ENCODE measurements around a stretch of chr15.

DNA sequence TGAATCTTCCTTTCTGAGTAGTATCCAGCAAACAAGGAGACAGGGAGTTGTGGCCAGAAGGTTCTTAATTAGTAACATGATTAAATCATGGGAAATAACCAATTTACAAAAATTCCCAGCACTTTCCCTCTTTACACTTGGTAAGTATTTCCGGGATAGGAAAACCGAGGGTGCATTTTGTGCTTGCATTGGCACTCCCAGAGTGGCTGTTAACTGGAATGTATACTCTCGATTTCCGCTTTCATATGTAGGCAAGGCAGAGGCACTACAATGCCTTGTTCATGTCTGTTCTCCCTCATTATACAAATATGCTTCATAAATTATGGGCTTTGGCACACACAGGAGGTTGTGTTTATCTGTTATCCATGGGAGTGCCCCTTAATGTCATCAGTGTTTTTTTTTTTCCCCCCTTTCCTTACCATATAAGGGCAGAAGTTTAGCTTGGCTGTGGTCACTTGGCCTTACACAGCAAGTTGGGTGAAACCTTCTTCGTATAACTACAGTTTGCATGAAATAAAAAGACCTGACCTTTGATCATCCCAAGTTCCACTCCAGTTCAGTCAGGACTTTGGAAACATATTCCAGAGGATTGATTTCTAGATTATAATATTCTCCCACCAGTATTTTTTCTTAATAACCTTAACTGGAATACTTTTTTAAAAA lies 8.7 kb downstream of the TPM1 start:
- PRO-cap, 6 experiments = peak in 1 of 6 experiments; most common plus-strand start position 492 of the sequence (in 1); most common minus-strand start position 215 of the sequence (in 1)
- RAMPAGE, long total RNA, 2 experiments = no peak in any of the 2 experiments
- RRBS = no CpG with 5 or more reads among the region's 5 CpGs

- PRO-cap, 6 experiments = peak in 1 of 6 experiments; most common plus-strand start chr15:63060890 (in 1)
- RAMPAGE, long total RNA, 2 experiments = no peak in any of the 2 experiments
- RRBS = 25% methylated on average over 3 of the region's 9 CpGs
Measured at GRCh38 chr15:63060532-63061028, 18.0 kb downstream of the TPM1 start.

DNA sequence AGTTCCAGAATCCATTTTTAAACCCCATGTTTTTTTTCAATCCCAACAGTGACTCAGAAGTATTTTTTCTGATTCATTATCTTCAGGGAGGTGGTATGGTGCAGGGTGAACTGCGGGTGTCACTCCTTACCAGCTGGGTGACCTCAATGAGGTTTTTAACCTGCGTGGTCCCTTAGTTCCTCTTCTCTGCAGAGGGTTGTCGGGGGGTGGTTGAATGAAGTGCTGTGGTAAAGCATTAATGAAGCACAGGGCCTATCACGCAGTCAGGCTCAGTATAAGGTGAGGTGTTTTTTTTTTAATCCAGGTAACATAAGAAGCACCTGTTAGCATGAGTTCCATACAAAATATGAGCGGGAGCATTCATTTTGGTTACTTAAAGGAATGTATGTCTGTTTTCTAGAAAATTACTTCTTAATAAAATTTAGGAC lies 14.4 kb downstream of the RAB8B start:
- PRO-cap, 6 experiments = no peak in any of the 6 experiments
- RAMPAGE, long total RNA, 2 experiments = no peak in any of the 2 experiments
- RRBS = no CpG with 5 or more reads among the region's 5 CpGs

DNA sequence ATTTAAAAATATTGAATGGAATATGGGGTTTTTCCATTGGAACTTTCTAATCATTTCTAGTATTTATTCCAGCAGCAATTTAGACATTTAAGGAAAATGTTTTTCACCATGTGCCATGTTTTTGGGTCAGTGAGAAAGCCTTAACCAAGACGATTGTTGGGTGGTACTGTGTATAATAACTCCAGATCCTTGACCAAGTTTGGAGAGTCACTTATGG lies 27.8 kb downstream of the RAB8B start:
- PRO-cap, 6 experiments = no peak in any of the 6 experiments
- RAMPAGE, long total RNA, 2 experiments = no peak in any of the 2 experiments
- RRBS = no CpG with 5 or more reads among the region's 1 CpG

DNA sequence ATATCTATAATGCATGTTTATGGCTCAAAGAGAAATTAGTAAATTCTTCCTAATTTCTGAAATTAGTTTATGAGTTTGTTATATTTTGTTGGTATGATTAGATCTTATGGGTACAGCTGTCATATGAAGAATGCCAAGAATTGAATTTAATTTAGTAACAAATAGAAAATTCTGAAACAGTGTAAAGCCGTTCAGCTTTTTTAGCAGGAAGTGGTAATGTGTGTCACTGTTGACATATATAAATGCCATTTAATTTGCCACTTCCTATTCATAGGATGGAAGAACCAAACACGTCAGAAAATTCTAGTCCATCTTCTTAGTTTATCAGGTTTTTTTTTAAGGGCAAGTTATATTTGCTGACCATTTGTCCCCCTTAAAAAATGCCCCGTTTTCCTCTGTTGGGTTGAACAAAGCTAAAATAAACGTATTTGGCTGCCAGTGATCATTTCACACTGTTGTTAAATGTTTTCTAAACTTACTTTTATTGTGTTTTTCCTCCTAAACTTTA lies 43.0 kb downstream of the RAB8B start:
- PRO-cap, 6 experiments = no peak in any of the 6 experiments
- RAMPAGE, long total RNA, 2 experiments = no peak in any of the 2 experiments
- RRBS = no CpG with 5 or more reads among the region's 4 CpGs

- PRO-cap, 6 experiments = no peak in any of the 6 experiments
- RAMPAGE, long total RNA, 2 experiments = no peak in any of the 2 experiments
- RRBS = no CpG with 5 or more reads among the region's 2 CpGs
Measured at GRCh38 chr15:63256694-63257056, 20.7 kb upstream of the APH1B start.

GRCh38 chr15:63291521-63292021 lies 14.2 kb downstream of the APH1B start:
- PRO-cap, 6 experiments = peak in 1 of 6 experiments; most common plus-strand start chr15:63291804 (in 1); most common minus-strand start chr15:63291615 (in 1)
- RAMPAGE, long total RNA, 2 experiments = no peak in any of the 2 experiments

DNA sequence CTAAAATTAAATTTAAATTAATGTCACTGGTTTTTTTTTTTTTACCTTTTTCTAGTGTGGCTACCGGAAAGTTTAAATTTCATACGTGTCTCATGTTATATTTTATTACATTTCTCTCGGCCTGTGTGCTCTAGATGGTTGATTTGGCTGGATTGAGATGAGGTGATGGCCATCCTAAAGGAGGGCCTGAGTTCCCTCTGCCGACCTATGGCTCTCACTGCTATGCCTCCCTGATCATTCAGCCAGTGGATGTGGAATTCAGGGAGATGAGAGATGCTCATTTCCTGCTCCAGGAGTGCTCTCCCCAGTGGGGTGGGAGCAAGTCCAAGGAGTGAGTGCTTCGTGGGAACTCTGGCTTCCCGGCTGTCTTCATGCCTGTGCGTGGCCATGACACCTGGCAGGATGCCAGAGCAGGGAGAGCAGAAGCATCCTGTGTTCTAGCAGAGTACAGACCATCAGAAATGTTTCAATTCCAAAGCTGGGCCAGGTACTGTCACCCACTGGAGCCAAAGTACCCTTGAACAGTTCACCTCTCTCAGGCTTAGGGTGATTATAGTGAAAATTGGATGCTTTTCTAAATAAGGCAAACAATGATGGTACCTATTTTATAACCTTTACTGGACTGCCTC lies 45.1 kb downstream of the APH1B start:
- PRO-cap, 6 experiments = no peak in any of the 6 experiments
- RAMPAGE, long total RNA, 2 experiments = no peak in any of the 2 experiments
- RRBS = no CpG with 5 or more reads among the region's 7 CpGs

DNA sequence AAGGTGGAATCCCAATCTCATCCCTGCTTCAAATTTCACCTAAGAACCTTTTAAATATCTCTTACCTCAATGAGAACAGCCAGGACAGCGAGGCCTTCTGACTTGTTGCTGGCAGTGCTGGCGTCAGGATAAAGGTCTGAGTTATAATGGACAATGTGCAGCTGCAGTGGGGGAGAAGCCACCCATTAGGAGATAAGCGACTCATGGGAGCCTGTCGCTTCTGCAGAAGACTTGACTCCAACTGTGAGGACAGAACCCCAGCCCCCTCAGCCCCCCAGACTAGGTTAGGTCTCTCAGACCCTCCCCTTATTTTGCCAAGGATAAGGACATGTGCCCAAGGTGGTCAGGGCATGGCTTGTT lies 39.7 kb downstream of the CA12 start:
- PRO-cap, 6 experiments = no peak in any of the 6 experiments
- RAMPAGE, long total RNA, 2 experiments = no peak in any of the 2 experiments
- RRBS = no CpG with 5 or more reads among the region's 4 CpGs

DNA sequence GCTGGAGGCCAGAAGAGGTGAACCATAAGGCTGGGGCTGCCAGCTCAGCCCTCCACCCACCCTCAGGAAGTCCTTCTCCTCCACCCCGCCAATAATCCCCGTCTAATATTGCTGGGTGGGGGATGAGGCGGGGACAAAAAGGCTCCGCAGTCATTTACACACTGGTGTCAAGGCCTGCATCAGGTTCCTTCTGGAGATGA lies 27.0 kb downstream of the CA12 start:
- PRO-cap, 6 experiments = no peak in any of the 6 experiments
- RAMPAGE, long total RNA, 2 experiments = no peak in any of the 2 experiments
- RRBS = no CpG with 5 or more reads among the region's 4 CpGs

DNA sequence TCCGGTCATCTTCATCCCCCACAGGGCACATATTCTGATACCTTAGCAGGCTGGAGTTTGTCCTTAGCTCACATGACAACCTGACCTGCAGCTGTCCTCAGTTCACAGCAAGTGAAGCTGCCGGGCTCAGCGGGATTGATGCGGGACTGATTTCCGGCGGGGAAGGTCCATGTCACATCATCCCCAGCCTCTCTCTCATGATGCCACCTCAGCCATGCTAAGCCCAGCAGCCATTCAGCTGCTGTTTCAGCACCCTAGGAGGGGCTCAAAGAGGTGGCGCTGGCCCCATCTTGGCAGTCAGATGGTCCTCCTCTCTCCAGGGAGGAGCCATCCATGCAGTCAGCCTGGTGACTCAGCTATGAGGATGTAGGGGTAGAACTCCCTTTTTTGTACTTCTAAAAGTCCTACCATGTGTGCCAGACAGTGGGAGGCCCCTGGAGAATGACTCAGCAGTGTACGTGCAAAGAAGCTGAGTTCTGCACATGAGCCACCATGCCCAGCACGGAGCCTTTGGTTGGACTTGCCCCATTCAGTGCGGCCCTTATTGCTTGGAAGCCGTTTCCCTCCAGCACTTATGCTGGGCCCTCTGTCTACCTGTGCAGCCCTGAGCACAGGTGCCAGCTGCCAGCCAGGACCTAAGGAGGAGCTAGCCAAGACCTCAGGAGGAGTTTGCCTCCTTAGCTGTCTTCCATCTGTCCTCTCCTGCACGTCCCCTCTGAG lies 9.4 kb downstream of the CA12 start:
- PRO-cap, 6 experiments = no peak in any of the 6 experiments
- RAMPAGE, long total RNA, 2 experiments = no peak in any of the 2 experiments
- RRBS = 71% methylated on average over 2 of the region's 12 CpGs

DNA sequence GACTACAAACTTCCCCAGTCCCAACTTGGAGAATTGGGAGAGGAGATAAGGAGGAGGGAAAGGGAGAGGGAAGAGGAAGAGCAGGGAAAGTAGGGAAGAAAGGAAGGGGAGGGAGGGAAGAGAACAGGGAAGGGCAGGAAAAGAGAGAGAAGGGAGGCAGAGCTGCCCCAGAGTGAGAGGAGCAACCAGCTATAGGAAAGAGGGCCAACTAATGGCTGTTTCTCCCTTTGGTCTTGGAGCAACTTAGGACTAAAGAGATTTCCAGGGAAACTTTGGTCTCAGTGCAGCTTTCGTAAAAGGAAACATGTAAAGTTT lies 1.5 kb downstream of the CA12 start:
- PRO-cap, 6 experiments = no peak in any of the 6 experiments
- RAMPAGE, long total RNA, 2 experiments = no peak in any of the 2 experiments
- RRBS = no CpG with 5 or more reads among the region's 1 CpG

- PRO-cap, 6 experiments = no peak in any of the 6 experiments
- RAMPAGE, long total RNA, 2 experiments = no peak in any of the 2 experiments
- RRBS = no CpG with 5 or more reads among the region's 3 CpGs
Measured at GRCh38 chr15:63380521-63380795, 1.2 kb downstream of the CA12 start.

DNA sequence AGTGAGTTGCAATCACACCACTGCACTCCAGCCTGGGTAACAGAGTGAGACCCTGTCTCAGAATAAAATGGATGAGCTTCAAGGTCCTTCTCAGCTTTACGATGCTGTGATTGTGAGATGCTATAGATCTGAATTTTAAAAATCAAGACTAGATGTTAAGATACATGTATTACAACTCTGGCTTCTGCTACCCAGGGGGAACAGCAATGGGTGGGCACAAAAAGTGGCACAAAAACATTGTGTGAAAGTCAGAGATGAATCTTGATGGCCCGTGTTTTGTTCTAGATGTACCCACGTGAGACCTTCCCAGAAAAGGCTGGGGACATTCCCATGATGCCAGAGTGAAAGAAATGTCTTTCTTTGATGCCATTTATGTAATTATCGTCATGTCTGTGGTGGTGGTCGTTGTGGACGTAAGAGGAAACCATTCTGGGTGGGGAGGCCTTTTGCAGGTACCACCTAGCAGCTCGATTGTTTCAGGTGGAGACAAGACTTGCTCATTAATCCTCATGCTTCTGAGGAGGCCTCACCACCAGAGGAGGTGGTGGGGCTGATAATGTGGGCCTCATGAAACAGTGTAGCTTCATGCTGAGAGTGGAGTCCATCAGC lies 58.3 kb upstream of the USP3 start:
- PRO-cap, 6 experiments = no peak in any of the 6 experiments
- RAMPAGE, long total RNA, 2 experiments = no peak in any of the 2 experiments
- RRBS = no CpG with 5 or more reads among the region's 7 CpGs

DNA sequence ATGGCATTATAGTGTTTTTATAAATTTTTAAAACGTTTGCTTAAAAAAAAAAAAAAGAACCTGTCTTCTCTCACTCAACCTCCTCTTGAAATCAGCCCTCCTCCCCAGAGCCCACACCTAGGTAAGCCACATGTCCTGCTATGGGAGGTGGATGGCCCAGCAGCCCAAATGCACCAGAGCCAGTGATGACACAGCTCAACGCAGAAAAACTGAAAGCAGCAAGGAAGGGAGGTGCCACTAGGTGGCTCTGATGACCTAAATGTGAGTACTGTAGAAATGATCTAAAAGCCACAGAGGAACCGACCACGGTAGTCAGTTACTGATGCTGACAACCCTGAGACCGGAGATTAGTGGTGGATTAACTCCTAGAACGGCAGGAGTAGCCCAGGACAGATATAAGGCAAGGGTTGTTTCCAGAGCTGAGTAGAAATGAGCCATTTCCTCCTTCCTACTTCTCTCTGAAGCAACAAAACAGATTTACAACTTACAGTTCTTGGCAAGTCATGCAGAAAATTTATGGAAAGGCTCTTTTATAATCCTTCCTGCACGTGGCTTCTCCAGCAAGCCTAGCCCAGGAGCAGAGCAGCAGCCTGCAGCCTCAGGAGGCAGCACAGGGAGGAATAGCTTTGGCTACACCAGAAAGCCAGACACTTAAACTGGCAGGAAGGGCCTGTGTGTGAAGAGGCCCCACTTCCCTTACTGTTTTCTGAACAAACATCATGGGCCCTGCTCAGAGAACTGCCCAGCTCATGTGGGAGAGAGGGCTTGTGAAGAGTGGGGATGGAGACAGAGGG lies 13.1 kb downstream of the FBXL22 start:
- PRO-cap, 6 experiments = no peak in any of the 6 experiments
- RAMPAGE, long total RNA, 2 experiments = no peak in any of the 2 experiments
- RRBS = no CpG with 5 or more reads among the region's 7 CpGs

DNA sequence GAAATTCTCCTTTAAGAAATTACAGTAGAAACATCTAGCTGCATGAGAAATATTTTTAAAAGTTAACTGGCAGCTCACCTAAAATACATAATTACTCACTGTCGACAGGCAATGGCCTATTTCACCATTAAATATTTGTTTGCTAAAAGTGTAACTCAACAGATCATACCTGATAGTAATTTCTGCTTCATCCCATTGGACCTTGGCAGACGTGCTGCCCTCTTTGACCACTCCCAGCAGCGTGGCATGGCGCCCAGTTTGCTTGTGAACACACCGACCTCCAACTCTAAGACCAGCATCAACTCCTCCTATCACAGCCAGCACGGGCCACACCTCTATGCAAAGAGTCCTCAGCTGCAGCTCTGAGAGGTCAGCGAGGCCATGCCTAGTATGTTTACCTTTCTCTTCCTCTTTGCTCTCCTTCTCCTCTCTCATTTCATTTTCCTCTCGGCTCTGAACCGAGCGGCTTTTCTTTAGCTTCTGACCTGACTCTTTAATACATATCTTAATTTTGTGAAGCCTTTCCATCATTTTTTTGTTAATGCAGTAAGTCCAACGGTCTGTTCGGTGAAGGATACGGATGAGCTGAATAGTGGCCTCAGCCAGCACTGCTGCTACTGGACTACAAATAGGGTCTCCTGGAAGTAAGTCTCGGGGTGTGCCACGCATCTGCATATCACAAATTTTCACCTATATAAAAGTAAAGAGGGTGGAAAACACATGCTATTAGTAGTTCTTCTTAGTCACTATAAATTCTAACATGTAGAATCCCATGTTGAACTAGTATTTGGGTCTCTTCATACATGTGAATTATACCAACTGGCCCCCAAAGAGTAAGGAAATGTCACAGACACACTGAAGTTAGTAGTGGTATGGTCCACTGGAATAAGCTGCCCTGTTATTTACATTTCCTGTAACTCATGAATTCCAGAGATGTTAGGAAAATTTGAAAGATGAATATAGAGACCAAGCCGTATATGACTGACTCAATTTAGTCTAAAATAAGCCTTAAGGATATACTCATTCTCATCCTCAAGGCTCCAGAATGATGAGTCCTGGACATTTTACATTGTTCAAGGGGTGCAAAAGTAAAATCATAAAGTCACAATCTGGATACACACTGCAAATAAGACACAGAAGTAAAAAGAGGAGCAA lies 80.9 kb downstream of the FBXL22 start:
- PRO-cap, 6 experiments = no peak in any of the 6 experiments
- RAMPAGE, long total RNA, 2 experiments = no peak in any of the 2 experiments
- RRBS = no CpG with 5 or more reads among the region's 16 CpGs

DNA sequence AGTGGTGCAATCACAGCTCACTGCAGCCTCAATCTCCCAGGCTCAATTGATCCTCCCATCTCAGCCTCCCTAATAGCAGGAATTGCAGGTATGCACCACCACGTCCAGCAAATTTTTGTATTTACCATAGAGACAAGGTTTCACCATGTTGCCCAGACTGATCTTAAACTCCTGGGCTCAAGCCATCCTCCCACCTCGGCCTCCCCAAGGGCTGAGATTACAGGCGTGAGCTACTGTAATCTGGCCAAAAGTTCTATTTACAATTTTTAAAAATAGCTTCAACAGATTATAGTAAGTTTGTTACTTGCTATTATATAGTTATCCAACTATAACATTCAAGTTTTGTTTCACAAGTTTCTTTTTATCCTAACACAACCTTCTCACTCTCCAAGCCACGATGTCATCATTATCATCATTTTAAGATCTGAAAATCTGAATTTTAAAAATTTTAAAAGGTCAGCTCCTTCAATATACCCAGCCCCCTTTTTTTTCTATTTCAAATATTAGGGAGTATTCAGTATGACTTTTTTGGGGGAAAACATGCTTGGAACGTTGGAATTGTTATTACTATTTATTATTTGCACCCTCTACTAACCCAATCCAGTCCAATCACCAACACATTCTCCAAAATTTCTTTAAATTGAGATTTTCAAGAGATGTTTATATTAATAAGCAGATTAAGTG lies 2.4 kb downstream of the HERC1 start:
- PRO-cap, 6 experiments = no peak in any of the 6 experiments
- RAMPAGE, long total RNA, 2 experiments = no peak in any of the 2 experiments
- RRBS = no CpG with 5 or more reads among the region's 5 CpGs

DNA sequence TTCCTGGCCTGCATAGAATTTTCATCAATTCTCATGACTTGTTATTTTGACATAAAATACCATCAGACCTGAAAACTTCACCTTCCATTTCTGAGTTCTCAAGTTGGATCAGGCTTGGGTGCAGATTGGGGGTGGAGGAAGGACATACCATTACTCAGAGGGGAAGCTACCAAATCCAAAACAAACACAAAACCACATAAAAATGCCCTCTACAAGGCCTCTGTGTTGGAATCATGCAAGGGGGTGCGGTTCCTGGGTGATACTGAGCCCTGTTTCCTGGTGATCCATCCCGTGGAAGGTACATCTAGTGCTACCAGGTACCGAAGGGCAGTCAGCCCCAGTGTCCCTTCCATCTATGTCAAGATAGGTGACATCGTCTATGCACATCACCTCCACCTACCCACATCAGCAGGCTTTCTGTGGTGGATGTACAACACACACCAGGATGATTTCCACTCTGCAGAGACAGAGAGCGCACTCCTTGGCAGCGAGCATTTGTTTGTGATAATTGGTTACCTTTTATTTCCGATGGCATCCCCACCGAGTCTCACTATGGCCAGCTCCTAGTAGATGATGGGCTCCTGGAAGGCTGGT lies 95.1 kb downstream of the DAPK2 start:
- PRO-cap, 6 experiments = no peak in any of the 6 experiments
- RAMPAGE, long total RNA, 2 experiments = no peak in any of the 2 experiments
- RRBS = no CpG with 5 or more reads among the region's 8 CpGs

- PRO-cap, 6 experiments = no peak in any of the 6 experiments
- RAMPAGE, long total RNA, 2 experiments = no peak in any of the 2 experiments
- RRBS = no CpG with 5 or more reads among the region's 11 CpGs
Measured at GRCh38 chr15:63961808-63962353, 84.4 kb downstream of the DAPK2 start.

- PRO-cap, 6 experiments = no peak in any of the 6 experiments
- RAMPAGE, long total RNA, 2 experiments = no peak in any of the 2 experiments
- RRBS = no CpG with 5 or more reads among the region's 4 CpGs
Measured at GRCh38 chr15:63967967-63968455, 78.3 kb downstream of the DAPK2 start.